Epithelial cell of alveolus of lung (primary cell): Measurements from ENCODE around the genes TUBB4A and TNFSF14.

GRCh38 chr19:5635049-5635981 lies 12.4 kb downstream of the SAFB start:
- RAMPAGE, long total RNA = no peak
- RRBS = no CpG with 5 or more reads among the region's 15 CpGs

DNA sequence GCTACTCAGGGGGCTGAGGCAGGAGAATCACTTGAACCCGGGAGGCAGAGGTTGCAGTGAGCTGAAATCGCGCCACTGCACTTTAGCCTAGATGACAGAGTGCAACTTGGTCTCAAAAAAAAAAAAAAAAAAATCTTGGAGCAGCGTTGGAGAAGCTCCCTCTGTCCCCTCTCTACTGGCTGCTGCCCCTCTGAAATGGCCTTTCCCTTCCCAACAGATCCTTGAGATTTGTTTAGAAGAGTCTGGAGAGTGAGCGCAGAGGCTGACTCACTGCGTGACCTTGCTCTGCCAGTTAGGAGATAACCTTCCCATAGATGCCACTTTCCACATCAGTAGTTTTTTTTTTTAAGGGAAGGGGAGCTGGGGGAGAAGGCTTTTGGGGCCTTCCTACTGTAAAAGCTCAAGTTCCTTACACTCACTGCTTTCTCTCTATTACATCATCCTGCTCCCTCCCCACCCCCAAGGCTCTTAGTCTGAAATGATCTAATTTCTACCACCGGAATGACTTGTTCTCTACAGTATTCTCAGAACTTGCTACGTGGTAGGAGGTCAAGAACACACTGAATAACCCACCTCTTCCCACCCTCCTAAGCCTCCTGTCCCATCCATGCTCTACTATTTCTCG lies 1.5 kb downstream of the LONP1 start:
- RAMPAGE, long total RNA = no peak
- RRBS = no CpG with 5 or more reads among the region's 9 CpGs

DNA sequence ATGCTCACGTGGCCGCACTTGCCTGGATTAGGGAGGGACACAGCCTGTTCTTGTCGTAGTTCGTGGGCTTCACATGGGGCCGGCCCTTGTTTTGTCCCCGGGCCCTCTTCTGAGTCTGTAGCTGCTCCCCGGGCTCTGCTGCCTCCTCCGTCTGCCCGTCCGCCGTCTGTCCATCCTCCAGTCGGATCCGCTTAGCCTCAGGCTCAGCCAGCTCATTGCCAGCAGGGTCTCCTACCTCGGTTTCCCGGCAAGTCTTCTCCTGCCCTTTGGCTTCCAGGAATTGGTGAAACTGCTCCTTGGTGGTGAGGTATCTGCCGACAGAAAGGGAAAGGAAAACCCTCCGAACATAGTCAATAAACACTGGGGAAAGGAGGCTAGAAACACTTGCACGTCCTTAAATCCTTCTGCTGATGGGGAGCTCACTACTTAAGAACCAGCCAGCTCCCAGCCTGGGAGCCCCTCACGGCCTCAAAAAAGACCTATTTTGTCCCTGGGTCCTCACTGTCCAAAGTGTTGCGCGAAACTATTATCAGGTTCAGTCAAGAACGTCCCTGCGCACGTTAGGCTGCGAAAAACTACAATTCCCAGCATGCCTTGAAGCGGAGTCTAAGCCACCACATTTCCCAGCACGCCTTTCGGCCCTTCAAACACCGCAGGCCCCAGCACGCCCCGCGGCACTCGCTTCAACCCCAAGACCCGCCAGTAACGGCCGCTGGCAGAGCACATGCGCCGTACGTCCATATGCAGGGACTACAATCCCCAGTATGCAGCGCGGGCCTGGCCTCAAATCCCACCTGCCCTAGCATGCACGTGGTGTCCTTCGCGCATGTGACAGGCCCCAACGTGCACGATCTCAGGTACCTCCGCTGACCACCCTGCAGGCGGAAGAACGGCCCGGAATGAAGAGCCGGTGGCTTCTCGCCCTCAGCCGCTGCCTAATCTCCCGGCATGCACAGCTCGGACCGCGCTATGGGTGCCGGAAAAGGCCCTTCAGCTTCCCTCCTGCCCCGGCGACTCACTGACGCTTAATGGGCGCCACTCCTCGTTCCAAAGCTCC lies 610 bp downstream of the DUS3L start:
- RAMPAGE, long total RNA = no peak
- RRBS = 23% methylated on average over 7 of the region's 63 CpGs

GRCh38 chr19:5847747-5848623 lies 8.5 kb upstream of the FUT6 start:
- RAMPAGE, long total RNA = no peak
- RRBS = no CpG with 5 or more reads among the region's 15 CpGs

DNA sequence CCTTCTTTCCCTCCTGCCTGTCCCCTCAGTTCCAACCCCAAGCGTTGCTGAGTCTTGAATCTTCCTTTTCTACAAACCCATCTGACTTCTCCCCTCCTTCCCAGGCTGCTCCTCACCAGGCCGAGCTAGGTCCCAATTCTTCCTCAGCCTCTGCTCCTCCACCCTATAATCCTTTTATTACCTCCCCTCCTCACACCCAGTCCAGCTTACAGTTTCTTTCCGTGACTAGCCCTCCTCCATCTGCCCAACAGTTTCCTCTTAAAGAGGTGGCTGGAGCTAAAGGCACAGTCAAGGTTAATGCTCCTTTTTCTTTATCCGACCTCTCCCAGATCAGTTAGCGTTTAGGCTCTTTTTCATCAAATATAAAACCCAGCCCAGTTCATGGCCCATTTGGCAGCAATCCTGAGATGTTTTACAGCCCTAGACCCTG lies 9.1 kb upstream of the FUT6 start:
- RAMPAGE, long total RNA = no peak
- RRBS = no CpG with 5 or more reads among the region's 5 CpGs

DNA sequence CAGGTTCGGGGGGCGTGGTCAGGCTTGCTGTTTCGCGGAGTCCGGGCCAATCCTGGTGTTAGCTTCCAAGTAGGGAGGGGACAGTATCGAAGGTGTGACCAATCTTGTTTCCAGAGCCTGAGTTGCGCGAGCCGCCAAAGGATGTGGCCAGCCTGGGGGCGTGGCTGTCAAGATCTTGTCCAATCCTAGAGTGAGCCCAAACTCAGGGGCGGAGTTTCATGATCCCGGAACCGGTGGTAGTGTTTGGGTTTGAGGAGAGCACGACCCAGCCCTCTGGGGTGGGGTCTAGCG lies 242 bp upstream of the VMAC start:
- RAMPAGE, long total RNA = no peak
- RRBS = no CpG with 5 or more reads among the region's 15 CpGs

GRCh38 chr19:6071831-6072329 lies 38.4 kb downstream of the RFX2 start:
- RAMPAGE, long total RNA = no peak
- RRBS = no CpG with 5 or more reads among the region's 9 CpGs

- RAMPAGE, long total RNA = no peak
- RRBS = no CpG with 5 or more reads among the region's 17 CpGs
These were observed 1.3 kb downstream of the CLPP start for GRCh38 chr19:6362523-6363190.

DNA sequence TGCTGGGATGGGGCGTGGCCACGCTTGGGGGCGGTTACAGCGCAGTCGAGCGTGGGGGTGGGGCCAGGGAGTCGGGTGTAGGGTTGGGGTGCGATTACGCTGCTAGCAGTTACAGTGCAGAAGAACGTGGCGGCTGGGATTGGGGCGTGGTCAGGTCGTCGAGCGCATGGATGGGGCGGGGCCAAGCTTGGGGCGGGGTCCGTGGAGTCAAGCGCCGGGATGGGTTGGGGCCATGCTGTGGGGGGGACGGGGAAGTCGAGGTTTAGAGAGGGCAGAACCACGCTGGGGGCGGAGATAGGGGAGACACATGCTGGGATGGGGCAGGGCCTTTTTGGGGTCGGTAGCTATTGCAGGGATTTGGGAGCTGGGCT lies 795 bp downstream of the ALKBH7 start:
- RAMPAGE, long total RNA = no peak
- RRBS = no CpG with 5 or more reads among the region's 25 CpGs

DNA sequence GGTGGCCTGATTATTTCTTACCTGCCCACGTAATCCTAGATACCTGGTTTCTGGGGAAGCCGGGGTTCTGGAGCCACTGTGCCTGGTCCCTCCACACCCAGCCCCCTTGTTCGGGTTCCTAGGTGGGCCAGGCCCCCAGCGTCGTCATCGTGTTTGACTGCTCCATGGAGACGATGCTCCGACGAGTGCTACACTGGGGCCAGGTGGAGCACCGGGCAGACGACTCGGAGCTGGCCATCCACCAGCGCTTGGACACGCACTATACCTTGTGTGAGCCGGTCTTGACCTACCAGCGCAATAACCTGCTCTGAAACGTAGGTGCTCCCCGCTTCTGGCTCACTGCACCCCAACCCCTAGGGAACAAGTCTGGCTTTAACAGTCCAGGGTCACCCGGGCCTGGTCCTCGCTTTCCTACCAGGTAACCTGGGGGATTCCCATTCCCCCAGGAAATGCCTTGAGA lies 13.0 kb downstream of the KHSRP start:
- RAMPAGE, long total RNA = no peak
- RRBS = 96% methylated on average over 6 of the region's 20 CpGs

- RAMPAGE, long total RNA = no peak
- RRBS = 1% methylated on average over 17 of the region's 83 CpGs
These were observed at the start of gene TUBB4A for GRCh38 chr19:6501695-6502817. Gene TUBB4A, minus strand, starts transcription at chr19:6502309.

DNA sequence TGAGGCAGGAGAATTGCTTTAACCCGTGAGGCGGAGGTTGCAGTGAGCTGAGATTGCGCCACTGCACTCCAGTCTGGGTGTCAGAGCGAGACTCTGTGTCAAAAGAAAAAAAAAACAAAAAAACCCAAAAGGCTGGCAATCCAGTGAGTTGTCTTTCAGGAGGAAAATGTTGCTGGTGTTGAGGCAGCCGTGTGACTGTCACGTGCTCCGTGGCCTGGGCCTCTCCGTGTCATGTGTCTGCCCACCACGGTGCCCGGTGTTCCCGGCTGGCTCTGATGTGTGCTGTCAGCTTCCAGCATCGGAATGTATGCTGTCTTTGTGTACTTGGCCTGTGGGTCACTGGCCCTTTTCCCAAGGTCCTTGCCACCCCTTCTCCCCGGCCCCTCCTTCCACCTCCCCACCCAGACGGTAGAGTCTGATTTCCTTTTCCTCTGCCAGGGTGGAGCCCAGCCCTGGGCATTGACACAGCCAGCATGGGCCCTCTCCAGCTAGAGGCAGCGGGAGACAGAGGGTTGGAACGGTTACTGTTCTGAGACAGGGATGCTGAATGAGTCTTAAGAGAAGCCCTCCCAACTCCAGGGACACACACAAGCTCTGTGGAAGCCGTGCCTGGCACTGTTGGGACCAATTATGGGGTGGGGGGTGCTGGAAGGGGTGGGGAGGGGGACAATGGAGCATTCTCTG lies 7.3 kb upstream of the TUBB4A start:
- RAMPAGE, long total RNA = no peak
- RRBS = no CpG with 5 or more reads among the region's 17 CpGs

DNA sequence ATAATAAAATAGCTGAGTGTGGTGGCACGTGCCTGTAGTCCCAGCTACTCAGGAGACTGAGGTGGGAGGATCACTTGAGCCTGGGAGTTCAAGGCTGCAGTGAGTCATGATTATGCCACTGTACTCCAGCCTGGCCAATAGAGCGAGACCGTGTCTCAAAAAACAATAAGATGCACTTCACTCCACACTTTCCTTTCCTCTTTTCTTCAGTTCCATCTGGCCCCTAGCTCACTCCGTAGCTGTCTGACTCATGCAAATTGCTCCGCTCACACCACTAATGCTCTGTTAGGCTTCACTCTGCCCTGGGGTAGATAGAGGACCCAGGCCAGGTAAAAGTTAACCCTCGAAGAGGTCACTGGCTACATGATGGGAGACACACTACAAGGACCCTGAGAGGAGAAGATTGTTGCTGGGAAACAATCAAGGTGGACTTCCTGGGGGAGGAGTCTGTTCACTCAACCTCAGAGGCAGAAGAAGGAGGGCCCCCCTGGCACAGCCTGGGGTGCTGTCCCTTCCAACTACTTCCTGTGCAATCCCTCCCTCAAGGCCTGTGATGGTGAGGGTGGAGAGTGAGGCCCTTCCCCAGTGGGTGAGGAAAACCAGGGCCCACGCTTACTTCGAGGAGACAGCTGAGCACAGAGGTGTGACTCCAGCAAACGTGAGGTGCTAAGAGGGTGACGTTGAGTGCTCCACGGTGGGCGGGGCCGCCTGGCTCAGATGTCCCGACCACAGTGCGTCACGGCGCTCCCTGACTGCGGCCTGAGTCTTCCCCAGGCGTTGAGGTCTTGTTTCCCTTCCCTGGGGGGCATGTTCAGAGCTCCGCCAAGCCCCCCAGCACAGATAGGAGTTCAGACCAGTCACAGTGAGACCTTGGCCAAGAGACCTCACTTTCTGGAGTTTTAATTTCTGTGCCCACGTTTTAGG lies 8.8 kb upstream of the TNFSF9 start:
- RAMPAGE, long total RNA = no peak
- RRBS = no CpG with 5 or more reads among the region's 21 CpGs

- RAMPAGE, long total RNA = no peak
- RRBS = no CpG with 5 or more reads among the region's 4 CpGs
These were observed 15.5 kb downstream of the TNFSF14 start for GRCh38 chr19:6654459-6654812.

DNA sequence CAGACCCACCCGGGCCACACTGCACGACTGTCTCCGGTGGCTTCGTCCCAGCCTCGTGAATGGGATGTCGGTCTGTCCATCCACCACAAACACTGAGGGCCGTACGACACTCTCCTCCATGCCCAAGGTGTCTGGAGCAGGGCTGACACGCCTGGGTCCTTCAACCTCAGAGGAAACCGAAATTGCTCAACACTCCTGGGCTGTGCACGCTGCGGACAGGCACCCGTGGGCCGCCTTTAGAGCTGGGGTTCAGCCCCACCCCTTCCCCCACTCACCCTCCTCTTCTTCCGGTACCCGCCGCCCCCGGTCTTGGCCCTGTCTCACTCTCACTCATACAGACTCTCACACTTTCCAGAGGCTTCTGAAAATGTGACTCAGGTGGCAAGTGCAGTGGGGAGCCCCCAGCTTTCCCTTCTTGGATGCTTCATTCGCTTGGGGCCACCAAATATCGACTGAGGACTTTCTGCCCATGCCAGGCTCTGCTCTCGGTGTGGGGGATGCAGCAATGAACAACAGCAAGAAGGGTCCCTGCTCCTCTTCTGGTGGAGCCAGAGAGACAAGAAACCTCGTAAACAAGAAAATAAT lies at the start of gene TNFSF14:
Gene TNFSF14 (minus strand): TSS at position 211 of the 585 bp plus-strand sequence.
- RAMPAGE, long total RNA = no peak
- RRBS = no CpG with 5 or more reads among the region's 22 CpGs

DNA sequence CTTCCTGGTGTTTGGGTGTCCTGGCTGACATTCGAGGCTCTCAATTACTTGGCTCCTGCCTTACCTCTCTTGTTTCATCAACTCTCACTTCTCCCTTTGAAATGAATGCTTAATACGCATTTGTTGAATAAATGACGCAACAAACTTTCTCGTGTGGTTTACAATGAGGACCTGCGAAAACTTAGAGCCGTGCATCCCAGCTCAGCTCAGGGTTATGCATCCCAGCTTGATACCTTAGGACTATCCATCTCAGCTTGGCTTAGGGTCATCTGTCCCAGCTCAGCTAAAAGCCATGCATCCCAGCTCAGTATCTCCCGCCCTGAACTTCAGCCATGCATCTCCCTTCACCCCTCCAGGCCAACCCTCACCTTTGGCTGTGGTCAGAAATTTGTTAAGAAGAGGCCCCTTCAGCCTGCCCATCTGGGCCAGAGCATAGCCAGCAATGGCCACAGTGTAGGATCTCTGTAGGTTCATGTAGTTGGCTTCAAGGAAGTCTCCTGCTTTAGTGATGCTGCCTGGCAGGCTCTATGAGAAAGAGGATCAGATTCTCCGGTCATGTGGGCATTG lies 16.5 kb upstream of the TNFSF14 start:
- RAMPAGE, long total RNA = no peak
- RRBS = no CpG with 5 or more reads among the region's 8 CpGs

GRCh38 chr19:6707338-6707801 lies 13.1 kb downstream of the C3 start:
- RAMPAGE, long total RNA = no peak
- RRBS = 32% methylated on average over 3 of the region's 24 CpGs

GRCh38 chr19:6721460-6722226 lies 1.2 kb upstream of the C3 start:
- RAMPAGE, long total RNA = no peak
- RRBS = no CpG with 5 or more reads among the region's 10 CpGs

- RAMPAGE, long total RNA = no peak
- RRBS = 0% methylated on average over 1 of the region's 28 CpGs
These were observed 778 bp upstream of the TRIP10 start for GRCh38 chr19:6738411-6739393.

DNA sequence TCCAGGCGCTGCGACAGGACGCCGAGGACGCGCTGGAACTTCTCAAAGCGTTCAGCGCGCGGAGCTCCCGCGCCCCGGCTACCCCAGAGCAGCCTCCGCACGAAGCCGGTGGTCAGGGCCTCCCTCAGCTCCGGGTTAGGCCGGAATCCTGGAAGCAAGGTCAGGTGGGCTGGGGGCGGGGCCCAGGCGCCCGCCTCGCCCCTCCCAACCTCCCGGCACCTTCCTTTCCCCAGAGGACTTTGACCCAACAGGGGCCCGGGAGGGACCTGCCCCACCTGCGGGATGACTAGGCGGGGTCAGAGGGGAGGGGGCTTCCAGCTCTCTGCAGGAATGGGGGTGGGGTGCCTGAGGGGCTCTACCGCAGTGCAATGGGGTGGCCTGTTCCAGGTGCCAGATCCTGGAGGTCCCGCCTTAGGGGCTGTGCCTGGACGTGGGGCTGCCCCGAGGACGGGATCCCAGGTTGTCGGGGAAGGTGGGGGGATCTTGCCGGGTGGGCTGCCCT lies 13.2 kb downstream of the TRIP10 start:
- RAMPAGE, long total RNA = no peak
- RRBS = 49% methylated on average over 5 of the region's 33 CpGs